BE2C (cell line): Measurements from ENCODE around the gene TNNT2.

- RRBS: no CpG with 5 or more reads among the region's 8 CpGs
These were observed 18.0 kb upstream of the TMEM9 start for GRCh38 chr1:201172175-201172798.

DNA sequence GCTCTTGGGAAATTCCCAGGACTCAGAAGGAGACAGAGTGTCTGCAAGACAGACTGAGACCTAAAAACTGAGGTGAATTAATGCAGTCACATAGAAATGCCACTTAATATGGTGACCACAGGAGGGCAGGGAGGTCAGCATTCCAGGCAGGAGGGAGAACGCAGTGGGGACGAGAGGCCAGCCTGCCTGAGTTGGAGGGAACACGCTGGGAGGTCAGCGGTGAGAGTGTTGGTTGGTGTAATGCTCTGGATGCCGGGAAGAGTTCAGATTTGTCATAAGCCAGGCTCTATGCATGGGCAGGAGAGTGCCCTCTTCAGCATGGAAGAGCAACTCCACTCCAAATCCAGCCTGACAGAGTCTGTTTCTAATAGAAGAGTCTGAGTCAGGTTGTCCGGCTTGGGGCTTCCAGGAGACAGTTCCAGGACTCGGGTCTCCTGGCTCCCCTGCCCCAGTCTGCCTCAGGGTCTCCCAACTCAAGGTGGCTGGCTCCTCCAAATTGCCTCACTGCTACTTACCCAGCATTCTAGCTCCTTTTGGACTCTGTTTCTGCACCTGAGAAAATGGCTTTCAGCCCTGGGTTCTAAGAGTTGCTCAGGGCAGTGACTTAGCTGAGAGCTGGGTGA, 5.7 kb upstream of the IGFN1 start:
- RRBS: no CpG with 5 or more reads among the region's 7 CpGs

- RRBS: no CpG with 5 or more reads among the region's 34 CpGs
These were observed 23.3 kb upstream of the PKP1 start for GRCh38 chr1:201259722-201260737.

DNA sequence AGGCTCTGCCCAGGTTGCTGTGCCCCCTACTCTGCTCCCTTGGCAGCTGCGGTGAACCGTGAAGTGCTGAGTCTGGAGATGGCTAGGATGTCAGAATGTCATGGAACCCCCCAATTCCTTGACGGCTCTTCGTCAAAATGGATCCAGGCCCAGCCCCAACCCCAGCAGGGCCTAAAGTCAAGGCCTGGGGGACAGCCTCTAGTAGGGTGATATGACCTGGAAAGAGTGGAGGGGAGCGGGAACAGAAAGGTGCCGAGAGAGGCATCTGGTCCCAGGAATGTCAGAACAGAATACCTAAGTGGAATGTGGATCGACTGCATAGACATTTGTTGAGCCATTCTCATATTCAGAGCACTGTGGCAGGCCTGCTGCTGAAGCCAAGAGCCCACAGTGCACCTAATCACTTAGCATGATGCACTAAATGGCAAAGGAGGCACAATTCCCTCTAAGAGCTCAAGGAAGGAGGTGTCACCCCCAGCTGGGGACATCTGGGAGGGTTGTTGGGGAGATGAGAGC, 8.8 kb upstream of the PKP1 start:
- RRBS: no CpG with 5 or more reads among the region's 7 CpGs

- RRBS: 76% methylated on average over 4 of the region's 22 CpGs
These were observed 8.0 kb upstream of the PKP1 start for GRCh38 chr1:201275157-201275852.

DNA sequence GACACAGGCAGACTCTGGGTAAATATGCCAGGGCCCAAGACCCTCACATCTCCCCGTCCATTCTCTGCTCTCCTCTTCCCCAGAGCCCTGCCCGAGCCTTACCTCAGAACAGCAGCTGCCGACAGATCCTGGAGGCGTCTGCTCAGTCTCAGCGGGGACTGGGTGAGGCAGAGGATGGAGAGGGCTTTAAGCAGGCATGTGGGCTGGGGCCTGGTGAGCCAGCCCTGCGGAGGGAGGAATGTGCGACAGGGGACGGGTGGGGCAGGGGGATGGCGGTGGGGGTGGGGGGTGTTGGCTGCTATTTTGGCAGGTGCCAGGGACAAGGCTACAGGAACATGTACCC, at the start of gene TNNT2:
TSS of gene TNNT2 (minus strand) at position 160 of the 343 bp plus-strand sequence.
- RRBS: no CpG with 5 or more reads among the region's 9 CpGs

- RRBS: no CpG with 5 or more reads among the region's 9 CpGs
These were observed 3.5 kb upstream of the TNNT2 start for GRCh38 chr1:201380795-201381604.

GRCh38 chr1:201426275-201426795, 4.8 kb upstream of the TNNI1 start:
- RRBS: no CpG with 5 or more reads among the region's 14 CpGs

DNA sequence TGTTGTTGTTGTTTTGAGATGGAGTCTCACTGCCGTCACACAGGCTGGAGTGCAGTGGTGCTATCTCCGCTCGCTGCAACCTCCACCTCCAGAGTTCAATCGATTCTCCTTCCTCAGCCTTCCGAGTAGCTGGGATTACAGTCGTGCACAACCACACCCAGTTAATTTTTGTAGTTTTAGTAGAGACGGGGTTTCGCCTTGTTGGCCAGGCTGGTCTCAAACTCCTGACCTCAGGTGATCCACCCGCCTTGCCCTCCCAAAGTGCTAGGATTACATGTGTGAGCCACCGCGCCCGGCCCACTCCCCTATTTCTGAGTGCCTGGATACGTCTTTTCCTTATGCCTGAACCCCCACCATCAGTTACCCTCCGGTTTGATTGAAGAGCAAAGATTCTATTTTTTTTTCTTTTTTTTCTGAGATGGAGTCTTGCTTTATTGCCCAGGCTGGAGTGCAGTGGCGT, 5.5 kb downstream of the PHLDA3 start:
- RRBS: 92% methylated on average over 3 of the region's 15 CpGs

DNA sequence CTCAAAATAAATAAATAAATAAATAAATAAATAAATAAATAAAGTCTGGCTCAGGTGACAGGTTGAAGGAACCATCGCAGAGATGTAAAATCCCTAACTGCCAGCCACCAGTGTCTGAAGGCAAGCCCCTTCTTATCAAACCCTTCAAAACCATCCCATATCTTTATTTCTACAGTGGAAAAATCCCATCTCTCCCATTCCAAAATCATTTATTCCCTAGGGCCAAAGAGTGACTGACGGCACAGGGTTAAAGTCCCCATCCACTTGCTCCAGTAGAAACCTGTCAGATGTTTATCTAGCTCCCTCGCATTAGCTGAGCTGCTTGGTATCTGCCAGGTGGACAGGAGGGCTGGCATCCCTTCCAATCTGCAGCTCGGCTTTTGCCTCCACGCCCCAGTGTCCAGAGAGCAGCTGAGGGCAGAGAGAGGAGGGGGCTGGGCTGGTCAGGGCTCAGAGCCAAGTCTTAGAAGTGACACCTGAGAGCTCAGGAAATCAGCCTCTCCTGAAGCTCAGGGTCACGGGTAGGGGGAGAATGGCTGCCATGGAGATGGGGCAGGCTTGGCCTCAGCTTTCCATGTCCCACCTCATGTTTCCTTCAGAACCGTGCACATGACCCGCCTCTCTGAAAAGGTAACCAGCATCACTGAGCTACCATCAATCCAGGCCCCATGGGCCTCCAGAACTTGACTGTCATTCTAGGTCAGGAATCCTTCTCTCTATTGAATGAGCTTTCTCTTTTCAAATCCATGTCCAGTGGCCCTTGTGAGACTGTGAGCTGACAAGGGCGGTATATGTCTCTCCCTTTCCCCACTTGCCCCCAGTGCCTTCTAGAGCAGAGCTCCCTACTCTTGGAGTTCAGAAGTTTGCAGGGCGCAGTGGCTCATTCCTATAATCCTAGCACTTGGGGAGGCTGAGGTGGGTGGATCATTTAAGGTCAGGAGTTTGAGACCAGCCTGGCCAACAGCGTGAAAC, 4.6 kb downstream of the CSRP1 start:
- RRBS: no CpG with 5 or more reads among the region's 11 CpGs

DNA sequence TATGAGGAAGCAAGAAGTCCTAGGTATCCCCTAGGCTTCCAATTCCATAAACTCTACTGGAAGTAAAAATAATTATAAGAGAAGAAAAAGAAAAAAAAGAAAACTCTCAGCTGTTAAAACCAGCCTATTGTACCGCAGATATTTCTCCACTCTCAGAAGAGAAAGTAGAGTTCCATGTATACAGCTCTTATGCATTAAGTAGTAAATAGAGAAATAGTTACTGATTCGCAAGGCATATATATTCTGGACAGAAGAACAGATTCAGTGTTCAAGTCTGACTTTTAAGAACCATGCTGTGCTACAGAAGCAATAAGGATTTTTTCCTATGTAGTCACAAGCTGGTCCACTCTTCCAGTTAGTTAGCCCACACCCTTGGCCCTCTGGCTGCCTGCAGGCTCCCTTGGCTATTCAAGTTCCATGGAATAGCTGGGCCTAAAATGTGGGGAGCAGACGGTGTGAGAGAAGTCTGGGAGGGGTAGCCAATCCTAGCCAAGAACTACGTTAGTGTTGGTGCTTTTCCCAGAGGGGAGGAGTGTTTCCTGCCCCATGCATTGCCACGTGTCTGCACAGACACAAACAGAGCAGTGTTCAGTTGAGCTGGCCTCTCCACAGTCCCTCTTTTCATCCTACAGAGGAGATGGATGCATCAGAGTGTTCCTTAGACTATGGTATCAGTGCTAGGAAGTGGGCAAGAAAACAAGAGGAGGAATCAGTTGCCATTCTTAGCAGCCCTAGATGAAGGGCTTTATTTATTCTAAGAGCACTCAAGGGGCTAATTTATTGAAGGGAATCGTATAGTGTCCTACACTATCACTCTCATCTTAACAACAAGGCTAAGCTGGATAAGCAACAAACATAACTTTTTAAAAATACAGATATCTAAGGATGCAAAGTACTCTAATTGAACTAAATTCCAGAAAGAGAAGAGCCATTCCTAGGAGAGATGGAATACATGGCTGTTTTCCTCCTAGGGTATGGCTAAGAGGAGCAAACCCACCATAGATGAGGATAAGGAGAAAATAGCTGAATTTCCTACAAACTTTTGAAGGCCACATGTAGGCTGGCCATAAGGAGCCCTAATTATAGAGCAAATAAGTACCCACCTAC, 58.9 kb upstream of the IPO9 start:
- RRBS: no CpG with 5 or more reads among the region's 6 CpGs

GRCh38 chr1:201786655-201787242, 42.2 kb upstream of the IPO9 start:
- RRBS: no CpG with 5 or more reads among the region's 6 CpGs

DNA sequence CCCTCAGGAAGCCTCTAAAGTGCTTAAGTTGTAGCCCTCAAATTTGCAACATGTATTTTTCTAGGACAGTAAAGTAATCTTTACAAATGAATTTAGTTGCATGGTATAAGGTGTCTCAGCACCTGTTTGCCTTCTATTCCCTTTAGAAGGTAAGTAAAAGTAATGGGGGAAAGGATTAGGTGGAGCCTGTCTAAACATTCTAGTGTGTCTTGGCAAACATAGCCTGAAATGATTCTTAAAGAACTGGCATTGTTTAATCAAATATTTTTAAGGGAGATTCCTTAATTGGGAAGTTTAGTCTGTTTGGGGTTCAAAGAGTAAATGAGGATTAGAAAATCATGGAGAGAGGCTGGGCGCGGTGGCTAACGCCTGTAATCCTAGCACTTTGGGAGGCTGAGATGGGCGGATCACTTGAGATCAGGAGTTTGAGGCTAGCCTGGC, 11.8 kb upstream of the SHISA4 start:
- RRBS: no CpG with 5 or more reads among the region's 4 CpGs

DNA sequence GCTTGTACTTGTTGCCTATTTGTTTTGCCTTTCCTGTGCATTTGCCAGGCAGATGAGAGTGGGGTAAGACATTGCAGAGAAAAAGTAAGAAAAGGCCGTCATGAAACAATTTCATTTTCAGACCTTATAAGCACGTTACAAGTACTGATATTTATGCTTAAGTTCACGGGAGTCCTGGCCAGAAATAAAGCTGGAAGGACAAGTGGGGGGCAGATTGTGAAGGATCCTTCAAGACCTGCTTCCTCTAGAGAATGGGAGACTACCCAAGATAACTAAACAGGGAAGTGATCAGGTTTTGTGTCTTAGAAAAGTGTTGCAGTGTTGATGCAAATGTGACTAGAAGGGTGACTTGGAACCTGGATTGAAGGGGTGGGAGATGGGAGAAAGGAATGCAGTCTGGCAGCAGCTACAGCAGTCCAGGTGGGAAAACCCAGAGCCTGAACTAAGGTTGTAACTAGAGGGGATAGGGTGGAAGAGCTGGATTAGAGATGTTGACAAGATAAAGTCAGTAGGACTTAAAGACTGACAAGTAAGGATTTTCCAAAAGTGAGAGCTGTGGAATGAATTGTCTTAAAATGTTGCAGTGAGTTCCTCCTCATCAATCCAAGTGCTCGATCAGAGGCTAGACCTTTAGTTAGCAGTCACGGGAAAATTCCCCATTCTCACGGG, 7.2 kb upstream of the SHISA4 start:
- RRBS: no CpG with 5 or more reads among the region's 6 CpGs

- RRBS: no CpG with 5 or more reads among the region's 3 CpGs
These were observed 6.0 kb downstream of the SHISA4 start for GRCh38 chr1:201894574-201895245.

DNA sequence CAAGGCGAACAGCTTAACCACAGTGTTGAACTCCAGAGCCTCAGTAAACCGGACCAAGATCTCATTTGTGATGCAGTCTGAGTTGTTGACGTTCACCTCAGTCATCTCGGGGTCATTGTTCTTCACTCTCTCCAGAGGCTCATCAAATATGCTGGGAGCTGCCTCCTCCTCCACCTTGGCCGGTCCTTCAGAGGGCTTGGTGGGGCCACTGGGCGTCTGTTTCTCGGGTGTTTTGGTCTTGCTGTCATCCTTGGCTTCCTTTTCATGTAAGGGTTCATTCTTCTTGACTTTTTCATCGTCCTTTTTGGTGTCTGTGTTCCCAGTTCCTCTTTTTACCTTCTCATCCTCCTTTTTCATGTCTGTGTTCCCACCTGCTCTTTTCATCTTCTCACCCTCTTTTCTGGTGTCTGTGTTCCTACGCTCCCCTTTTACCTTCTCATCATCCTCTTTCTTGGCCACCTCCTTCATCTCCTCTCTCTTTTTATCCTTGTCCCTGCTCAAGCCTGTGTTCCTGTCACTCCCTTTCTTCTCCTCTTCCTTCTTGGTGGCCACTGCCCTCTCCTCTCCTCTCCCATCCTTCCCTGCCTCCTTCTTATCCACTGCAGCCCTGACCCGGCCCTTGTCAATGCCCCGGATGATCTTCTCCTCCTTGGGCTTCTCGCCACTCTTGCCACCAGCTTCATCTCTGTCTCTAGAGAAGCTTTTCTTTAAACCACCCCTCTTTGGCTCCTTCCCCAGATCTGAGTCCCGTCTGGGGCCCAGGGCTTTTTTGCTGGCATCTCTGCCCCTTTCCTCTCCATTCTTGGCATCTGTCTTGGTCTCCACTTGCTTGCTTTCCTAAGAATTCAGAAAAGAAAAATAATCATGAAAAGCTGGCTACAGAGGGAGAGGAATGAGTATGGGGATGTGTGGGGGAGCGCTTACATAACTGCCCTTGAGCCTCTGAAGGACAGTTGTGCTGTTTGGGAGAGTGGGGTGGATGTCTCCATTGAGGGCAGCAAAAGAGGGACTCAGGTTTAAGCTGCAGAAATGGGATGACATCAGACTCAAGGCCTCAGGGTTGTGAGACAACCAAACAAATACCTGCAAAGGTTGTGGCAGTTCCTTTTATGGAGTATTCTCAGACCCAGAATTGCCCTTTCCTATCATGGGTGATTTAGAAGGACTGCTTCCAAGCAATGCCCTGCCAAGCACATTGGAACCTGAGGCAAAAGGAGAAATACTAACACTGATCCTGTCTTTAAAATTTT, 11.6 kb downstream of the SHISA4 start:
- RRBS: no CpG with 5 or more reads among the region's 14 CpGs

- RRBS: no CpG with 5 or more reads among the region's 4 CpGs
These were observed 13.4 kb downstream of the SHISA4 start for GRCh38 chr1:201902091-201902578.

GRCh38 chr1:201903818-201904277, 15.2 kb downstream of the SHISA4 start:
- RRBS: no CpG with 5 or more reads among the region's 5 CpGs

GRCh38 chr1:201916497-201917216, 28.0 kb downstream of the SHISA4 start:
- RRBS: 2% methylated on average over 3 of the region's 12 CpGs

DNA sequence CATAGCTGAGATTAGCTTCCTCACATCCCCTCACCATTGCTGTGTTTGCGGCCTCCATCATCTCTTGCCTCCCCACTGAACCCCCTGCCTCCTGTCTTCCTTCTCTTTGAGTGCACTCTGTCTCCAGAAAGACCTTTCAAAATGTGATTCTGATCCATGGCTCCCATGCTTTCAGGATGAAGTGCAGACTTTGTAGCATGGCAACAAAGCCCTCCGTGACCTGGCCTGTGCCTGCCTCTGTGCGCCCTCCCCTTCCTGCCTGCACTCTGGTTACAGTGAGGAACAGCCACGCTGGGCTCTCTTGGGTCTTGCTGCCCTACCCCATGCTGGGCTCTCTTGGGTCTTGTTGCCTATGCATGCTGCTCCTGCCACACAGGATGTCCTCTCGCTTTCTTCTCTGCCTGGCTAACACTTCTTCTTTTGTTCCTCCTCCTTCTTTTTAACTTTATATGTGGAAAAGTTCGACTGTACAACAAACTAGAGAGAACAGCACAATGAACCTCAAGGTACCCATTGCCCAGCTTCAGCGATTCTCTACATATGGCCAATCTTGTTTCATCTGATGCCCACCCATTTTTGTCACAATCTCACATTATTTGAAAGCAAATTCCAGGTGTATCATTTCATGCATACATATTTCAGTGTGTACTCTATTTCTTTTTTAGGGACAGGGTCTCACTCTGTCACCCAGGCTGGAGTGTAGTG, 27.9 kb downstream of the LMOD1 start:
- RRBS: no CpG with 5 or more reads among the region's 7 CpGs